AG04449 (cell line): ENCODE measurements around the genes SLC15A3 and CD5.

DNA sequence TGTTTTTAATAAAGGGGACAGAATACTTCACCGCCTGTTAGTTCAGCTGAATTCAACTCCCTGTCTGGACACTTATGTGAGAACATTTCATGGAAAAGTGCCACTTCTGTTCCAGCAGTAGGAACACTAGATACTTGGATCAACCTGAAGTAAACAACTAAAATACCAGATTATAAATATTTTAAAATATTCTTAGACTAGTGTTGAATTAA is 11.1 kb downstream of the ZP1 start:
- RRBS, result no CpG with 5 or more reads among the region's 1 CpG

DNA sequence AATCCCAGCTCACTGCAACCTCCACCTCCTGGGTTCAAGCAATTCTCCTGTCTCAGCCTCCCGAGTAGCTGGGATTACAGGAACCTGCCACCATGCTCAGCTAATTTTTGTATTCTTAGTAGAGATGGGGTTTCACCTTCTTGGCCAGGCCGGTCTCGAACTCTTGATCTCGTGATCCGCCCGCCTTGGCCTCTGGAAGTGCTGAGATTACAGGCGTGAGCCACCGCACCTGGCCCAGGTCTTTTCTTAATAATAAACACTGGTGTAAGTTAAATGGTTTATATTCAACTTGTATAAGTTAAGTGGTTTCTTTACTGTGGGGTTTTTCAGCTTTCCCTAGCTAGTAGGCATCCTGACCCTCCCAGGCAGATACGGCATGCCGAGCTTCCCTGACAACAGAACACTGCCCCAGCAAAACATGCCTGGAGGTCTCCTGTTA is 17.0 kb downstream of the PRPF19 start:
- RRBS, result no CpG with 5 or more reads among the region's 10 CpGs

GRCh38 chr11:60912373-60913024 is 1.5 kb upstream of the TMEM109 start:
- RRBS, result no CpG with 5 or more reads among the region's 20 CpGs

GRCh38 chr11:60927235-60928156 is 3.2 kb downstream of the TMEM132A start:
- RRBS, result 89% methylated on average over 5 of the region's 23 CpGs

DNA sequence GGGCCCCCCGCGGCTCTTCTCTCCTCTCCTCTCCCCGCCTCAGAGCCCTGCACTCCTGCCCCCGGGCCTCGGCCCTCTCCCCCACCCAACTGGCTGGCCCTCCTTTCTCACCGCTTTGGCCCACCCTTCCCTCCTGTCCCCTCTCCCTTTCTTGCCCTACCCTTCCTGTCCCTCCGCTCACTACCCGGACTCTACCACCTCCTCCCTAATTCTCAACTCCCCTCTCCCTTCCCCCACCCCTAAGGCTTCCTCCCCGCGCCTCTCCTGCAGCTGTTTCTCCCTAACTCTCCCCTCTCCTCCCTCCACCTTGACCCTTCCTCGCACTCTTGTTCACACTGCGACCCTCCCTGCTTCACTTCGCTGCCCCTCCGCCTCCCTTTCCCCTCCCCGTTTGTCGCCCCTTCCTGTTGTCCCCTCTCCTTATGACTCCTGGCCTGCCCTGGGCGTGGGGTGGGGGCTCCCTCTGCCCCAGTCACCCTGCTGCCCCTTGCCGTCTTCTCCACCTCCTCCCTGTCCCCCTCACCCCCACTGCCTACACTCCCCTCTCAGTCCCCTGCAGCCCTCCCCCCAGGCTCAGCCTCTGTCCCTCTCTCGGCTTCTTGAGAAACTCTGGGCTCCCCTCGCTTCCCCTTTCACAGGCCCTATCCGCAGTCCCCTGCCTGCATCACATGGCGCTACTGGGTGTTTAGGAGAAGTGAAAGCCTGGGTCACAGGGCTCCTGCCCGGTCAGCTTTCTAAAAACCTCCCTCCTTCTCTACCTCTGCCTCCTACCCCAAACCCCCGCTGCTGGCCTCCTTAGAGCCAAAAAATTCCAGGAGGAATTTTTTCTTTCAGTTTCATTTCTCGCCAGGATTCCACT is at the start of gene SLC15A3:
Gene SLC15A3, minus strand, starts transcription at position 611 of the 859 bp plus-strand sequence.
- RRBS, result 7% methylated on average over 4 of the region's 25 CpGs

- RRBS, result 5% methylated on average over 4 of the region's 46 CpGs
Observed at GRCh38 chr11:61007493-61007896, 36.0 kb downstream of the CD6 start.

- RRBS, result no CpG with 5 or more reads among the region's 15 CpGs
Observed at GRCh38 chr11:61101950-61102649, at the start of gene CD5. CD5 (plus strand) TSS chr11:61102489.

GRCh38 chr11:61124560-61125298 is 22.4 kb downstream of the CD5 start:
- RRBS, result no CpG with 5 or more reads among the region's 18 CpGs

GRCh38 chr11:61494344-61494860 is 13.5 kb downstream of the PPP1R32 start:
- RRBS, result no CpG with 5 or more reads among the region's 6 CpGs

DNA sequence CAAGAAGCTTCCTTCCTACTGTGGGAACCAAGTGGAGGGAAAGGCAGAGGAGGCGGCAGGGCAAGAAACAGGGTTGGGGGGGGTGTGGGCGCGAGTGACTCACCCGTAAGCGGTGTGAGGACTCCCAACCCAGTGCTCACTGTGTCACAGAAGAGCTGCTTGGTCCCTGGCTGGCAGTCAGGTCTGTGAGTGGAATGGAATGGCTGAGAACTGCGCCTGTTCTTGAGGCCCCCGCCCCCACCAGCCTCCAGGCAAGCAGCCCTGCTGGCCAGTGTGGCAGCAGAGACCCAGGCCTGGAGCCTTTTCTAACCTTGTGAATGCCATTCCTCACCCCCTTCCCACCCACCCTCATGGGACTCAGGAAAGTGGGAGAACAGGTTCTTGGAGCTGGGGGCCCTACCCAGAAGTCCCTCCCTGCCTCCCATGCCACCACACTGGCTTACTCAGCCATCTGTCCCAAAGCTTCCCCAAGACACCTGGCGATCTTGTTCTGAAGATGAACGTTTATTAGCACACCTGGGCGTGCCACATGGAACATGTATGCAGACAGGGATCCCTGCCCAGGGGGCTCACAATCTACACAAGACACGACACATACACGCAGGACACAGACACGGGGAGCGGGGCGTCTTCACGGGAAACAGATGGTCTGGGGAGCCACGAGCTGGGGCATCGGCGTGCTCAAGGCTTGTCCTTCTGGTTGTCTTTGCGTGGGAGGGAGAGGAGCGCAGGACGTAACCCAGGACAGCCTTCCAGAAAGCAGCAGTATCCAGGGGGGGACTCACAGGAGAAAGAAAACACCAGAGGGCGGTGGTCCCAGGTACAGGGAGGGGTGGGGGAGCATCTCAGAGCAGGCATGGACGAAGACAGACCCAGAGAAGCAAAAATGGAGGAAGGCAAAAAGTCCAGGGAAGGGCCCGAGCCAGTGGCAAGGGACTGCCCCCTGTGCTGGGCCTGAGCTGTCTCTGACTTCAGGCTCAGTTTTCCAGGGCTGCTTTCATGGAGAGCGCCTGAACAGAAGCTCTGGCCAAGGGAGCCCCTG is 5.0 kb downstream of the LRRC10B start:
- RRBS, result no CpG with 5 or more reads among the region's 26 CpGs

- RRBS, result no CpG with 5 or more reads among the region's 6 CpGs
Observed at GRCh38 chr11:61553605-61554071, 27.2 kb downstream of the SYT7 start.

DNA sequence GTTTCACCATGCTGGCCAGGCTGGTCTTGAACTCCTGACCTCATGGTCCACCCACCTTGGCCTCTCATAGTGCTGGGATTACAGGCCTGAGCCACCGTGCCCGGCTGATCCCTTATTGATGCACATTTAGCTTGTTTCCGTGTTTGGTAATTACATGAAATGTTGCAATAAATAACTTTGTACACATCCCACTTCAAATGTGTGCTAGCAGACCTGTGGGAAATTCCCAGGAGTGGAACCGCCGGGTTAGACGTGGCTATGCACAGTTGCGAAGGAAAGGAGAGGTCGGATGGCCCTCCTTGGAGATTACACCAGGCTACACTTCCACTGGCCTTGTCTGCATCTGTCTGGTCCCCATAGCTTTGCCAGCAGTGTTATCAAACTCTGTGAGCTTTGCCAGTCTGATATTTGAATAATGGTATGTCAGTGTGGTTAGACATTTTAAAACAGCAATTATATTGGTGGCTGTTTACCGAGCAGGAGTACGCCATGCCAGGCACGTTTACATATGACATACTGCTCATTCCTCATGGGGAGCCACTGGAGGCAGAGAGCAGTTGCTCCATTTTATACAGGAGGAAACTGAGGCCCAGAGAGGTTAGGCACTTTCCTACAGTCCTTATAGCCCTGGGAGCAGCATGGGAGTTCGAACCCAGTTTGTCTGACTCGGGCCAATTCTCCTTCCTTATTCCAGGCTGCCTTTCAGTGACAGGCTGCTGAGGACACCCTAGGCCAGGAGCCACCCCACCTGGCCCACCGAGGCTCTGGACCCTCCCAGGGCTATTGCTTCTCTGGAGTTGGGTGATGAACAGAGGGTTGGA is 27.3 kb upstream of the SYT7 start:
- RRBS, result no CpG with 5 or more reads among the region's 14 CpGs

DNA sequence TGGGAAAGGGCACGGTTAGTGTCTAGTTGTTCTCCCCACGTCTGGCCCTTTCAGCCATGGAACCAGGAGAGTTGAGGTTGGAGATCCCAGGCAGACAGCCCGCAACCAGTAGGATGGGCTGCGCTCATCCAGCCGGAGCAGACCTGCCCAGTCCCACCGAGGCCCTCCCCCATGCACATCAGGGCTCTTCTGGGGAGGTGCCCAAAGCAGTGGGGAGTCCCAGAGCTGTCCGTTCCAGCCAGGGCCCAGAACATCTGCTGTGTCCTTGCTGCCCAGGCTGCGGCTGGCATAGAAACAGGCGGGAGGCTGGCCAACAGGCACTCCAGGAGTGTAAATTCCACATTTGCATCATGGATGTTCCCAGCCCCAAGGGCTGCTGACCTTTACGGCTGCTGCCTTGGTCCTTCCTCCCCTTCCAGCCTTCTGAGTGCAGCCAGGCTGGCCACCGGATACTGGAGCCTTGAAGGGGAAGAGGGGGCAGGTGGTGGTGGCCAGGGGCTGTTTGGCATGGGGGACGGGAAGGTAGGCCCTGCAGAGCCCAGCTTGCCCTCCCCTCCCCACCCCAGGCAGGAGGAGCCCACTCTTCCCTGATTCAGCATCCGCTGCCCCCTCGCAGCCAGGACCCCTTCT is 30.1 kb upstream of the SYT7 start:
- RRBS, result no CpG with 5 or more reads among the region's 14 CpGs

- RRBS, result 50% methylated on average over 1 of the region's 27 CpGs
Observed at GRCh38 chr11:61695851-61696507, 15.8 kb downstream of the DAGLA start.

DNA sequence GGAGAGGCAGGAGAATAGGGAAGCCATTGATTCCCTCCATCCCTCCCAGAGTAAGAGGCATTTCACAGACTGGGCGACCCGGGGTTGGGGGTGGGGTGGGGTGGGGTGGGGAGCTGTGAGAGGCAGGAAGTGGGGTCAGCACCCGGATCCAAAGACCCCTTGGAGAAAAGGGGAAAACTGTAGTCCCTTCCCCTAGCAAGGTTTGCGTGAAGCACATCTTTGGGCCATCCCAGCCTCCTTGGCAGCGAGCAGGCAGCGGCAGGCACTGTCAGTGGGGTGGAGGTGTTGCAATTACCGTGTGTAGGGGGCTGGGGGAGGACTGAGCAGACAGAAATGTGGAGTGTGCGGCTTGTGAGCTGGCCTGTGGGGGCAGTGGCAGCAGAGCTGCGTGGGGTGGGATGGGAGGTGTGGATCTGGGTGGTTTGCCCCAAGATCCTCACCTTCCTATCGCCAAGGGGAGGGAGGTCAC is 16.4 kb downstream of the DAGLA start:
- RRBS, result 35% methylated on average over 1 of the region's 10 CpGs

- RRBS, result no CpG with 5 or more reads among the region's 13 CpGs
Observed at GRCh38 chr11:61706442-61706947, 26.3 kb downstream of the DAGLA start.

GRCh38 chr11:61752868-61753237 is 417 bp downstream of the MYRF start:
- RRBS, result 1% methylated on average over 4 of the region's 16 CpGs

DNA sequence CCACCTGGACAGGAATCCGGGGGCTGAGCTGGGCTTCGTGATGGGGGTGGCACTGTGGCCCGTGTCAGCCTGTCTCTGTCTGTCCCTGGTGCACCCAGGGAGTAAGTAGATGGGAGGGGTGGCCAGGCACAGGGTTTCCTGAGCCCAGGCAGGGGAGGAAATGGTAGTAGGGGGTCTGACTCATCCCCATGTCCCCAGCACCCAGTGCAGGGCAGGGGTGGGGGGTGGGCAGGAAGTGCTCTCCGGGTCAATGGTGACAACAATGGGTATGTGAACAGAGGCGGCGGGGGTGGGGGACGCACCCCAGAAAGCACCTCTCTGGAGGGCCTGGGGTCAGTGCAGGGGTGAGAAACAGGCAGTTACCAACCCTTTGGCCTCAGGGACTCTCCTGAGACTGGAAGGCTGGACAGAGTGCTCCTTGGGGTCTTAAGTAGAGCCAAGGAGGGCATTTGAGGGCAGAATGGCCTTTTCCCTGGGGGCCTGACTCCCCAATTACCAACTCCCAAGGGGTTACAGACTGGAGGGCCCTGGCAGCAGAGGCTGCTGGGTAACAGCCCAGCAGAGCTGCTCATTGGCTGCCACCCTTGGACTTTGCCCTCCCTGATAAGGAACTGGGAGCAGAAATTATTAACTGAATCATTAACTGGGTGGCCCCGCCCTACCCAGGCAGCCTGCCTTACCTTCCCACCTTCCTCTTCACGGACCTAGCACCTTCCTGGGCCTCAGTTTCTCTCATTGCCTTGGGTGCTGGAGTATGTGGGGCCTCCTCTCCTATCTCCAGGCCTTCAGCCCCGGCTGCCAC is 4.2 kb downstream of the MYRF start:
- RRBS, result no CpG with 5 or more reads among the region's 10 CpGs

- RRBS, result no CpG with 5 or more reads among the region's 13 CpGs
Observed at GRCh38 chr11:61791731-61792281, 593 bp downstream of the TMEM258 start.

DNA sequence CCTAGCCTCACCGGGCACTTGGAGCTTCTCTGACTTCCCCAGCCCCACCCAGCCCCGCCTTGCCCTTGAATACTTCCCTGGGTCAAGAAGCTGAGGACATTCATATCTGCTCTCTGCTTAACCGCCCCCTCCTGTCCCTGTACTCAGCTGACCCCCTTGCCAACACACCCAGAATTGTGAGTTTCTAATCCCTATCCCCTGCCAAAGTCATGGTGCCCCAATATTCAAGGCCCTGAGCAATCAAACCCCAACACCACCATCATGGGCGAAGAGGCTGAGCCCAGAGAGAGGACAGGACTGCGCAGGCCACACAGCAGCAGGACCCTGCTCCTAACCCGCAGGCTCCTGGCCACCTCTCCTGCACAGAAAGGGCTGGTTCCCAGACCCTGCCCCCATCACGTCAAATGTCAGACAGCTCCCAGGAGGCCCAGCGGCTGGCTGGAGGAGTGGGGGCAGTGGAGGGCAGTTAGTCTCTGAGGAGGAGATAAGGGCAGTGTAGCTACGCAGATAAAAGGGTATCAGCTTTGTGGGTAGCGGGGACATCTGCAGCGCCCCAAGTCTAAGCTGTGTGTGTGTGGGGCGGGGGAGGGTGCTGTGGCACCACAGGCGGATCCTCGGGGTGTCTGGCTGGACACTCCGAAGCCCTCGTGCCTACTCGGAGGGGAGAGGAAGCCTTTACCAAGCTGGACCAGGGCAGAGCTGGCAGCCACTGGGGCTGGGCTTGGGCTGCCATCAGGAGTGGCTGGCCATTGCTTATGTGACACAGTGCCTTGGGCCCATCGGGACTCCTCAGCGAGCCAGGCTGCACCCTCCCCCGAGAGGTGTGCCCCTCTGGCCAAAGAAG is 21.6 kb downstream of the FADS3 start:
- RRBS, result no CpG with 5 or more reads among the region's 20 CpGs